Lower leg skin (tissue), 2 donors: ENCODE data around the genes C10orf71, DRGX and WASHC2A.

DNA sequence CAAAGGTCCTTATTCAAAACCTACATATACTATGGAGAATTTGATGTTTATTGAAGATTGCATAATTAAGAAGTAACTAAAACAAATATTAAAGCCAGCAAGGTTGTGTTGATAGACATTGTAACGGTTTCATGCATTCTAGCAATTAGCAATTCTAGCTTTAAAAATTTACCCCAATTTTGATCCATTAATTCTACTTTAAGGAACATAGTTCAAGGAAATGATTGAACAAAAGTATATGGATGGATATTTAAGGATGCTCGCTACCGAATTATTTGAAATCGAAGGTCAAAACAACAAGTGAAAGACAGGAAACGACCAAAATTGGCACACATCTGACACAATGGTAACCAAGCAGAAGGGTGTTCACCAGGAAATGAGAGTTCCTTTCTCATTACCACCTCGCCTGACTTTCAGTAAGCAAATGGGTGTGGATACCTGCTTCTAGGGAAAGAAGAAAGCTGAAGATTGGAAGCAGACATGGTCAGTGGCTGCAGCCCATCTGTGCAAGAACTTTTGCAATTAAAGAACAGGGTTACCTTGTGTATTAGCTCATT is 5.9 kb upstream of the TMEM273 start:
- PRO-cap, result no peak
- RAMPAGE, long total RNA, 2 experiments, result no peak in any of the 2 experiments

DNA sequence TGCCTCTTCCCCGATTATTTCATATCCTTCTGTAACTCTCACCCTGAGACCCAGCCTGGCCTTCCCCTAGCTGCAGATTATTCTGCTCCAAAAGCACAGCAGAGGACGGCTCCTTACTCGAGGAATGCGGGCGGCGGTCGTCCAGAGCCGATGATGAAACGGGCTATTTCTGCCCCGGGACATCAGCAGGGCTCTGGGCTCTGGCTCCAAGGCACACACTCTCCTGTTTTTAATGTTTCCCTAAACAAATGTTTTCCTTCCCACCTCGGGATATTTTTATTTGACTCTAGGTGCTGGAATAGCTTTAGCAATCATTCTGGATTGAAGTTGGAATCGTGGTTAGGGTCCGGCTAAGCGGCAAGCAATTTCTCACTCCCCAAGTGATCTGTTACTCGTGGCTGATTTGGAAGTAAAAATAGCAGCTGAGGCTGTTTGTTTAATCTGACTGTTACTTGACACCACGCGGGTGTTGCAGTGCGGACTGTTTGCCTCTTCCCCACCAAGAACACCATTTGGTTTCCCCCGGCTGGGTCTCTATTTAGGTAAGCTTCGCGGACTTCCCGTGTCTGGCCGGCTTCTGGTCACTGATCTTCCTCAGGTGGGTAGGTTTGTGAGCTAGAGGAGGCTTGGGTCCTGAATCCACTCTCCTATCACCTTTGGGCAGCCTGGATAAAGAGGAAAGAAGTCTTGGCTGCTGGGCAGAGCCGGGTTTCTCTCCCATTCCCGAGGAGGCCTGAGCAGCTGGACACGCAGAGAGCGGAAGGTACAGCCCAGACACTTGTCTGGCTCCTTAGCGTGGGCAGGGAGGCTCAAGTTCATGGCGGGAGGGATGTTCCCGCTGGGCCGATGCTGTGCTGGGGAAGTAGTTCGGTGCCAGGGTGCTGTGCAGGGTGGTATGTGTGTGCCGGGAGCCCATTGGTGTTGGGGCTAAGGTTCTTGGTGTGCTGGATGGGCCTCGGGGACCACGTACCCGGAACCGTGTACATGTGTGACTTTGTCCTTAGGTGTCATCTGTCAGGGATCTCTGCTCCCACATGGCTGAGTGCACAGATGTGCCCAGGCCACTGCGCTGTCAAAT is at the start of gene C10orf71:
TSS of gene C10orf71 (plus strand) at position 479 of the 1,078 bp plus-strand sequence.
- PRO-cap, result no peak
- RAMPAGE, long total RNA, 2 experiments, result no peak in any of the 2 experiments

GRCh38 chr10:49395287-49396462 is at the start of gene DRGX:
DRGX (minus strand) TSS chr10:49396089.
- PRO-cap, result no peak
- RAMPAGE, long total RNA, 2 experiments, result no peak in any of the 2 experiments

- PRO-cap, result no peak
- RAMPAGE, long total RNA, 2 experiments, result no peak in any of the 2 experiments
These were observed 2.5 kb upstream of the DRGX start for GRCh38 chr10:49398358-49398749.

DNA sequence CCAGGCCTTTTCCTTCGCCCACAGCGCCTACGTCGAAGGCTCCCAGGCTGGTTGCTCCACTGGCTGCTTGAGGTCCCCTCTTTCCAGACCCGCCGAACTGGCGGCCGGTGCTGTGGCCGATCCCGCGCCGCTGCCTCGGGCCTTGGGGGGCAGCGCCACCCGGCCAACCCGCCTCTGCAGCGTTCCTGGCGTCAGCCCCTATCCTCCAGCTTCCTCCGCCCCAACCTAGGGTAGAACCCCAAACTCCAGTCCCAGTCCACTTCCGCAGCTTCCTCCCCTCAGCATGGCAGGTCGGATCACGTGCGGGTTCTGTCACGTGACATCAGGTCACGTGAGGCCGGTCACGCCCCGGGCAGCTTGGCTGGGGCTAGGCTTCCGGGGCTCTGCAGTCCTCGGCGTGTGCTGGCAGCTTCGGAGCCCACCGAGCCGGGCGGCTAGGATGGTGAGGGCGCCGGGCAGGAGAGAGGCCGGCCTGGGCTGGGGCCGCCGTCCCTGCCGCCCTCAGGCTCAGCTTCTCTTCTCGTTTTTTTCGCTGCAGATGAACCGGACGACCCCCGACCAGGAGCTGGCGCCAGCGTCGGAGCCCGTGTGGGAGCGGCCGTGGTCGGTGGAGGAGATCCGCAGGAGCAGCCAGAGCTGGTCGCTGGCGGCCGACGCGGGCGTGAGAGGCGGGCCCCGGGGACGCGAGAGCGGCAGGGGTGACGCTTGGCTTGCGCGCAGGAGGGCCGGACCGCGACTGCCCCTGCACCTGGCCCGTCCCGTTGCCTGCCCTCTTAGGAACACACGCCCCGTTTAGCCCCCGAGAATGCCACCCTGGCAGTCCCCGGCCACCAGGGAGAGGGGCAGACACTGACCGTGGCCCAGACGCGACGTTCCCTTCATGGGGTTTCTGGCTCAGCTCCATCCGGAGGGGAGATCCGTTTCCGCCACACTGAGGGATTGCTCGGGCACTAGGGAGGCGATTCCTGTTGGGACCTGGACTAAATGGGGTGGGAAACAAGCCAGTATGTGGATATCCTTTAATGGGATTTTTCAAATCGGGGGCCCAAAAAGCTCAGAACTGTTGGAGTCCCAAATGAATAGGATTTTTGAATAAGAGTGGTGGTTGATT is at the start of gene WASHC2A:
TSS of gene WASHC2A (plus strand) at position 388 of the 1,111 bp plus-strand sequence.
- PRO-cap, result bidirectional peak, plus-strand start at position 388 of the sequence, minus-strand start at position 300 of the sequence
- RAMPAGE, long total RNA, 2 experiments, result start-site peak on the plus strand in 2 of 2 experiments, centred at positions 370 to 373 of the sequence, 330 to 497 reads per replicate

GRCh38 chr10:50325215-50326082 is 74.1 kb upstream of the ASAH2 start:
- PRO-cap, result no peak
- RAMPAGE, long total RNA, 2 experiments, result no peak in any of the 2 experiments

- PRO-cap, result no peak
- RAMPAGE, long total RNA, 2 experiments, result no peak in any of the 2 experiments
These were observed 110.0 kb upstream of the ASAH2 start for GRCh38 chr10:50361161-50361785.

DNA sequence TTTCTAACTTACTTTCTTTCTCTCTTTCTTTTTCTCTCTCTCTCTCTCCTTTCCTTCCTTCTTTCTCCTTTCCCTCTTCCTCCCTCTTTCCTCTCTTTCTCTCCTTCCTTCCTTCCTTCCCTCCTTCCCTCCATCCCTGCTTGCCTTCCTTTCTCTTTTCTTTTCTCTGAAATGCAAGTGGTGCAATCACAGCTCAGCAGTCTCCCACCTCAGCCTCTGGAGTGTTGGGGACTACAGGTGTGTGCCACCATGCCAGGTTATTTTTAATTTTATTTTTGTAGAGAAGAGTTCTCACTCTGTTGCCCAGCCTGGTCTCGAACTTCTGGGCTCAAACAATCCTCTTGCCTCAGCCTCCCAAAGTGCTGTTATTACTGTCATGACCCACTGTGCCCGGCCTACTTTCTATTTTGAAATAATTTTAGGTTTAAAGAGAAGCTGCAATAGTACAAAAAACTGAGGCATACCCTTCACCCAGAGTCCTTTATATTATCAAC is 133.1 kb upstream of the ASAH2 start:
- PRO-cap, result no peak
- RAMPAGE, long total RNA, 2 experiments, result no peak in any of the 2 experiments

GRCh38 chr10:50384945-50385575 is 133.7 kb upstream of the ASAH2 start:
- PRO-cap, result no peak
- RAMPAGE, long total RNA, 2 experiments, result no peak in any of the 2 experiments

DNA sequence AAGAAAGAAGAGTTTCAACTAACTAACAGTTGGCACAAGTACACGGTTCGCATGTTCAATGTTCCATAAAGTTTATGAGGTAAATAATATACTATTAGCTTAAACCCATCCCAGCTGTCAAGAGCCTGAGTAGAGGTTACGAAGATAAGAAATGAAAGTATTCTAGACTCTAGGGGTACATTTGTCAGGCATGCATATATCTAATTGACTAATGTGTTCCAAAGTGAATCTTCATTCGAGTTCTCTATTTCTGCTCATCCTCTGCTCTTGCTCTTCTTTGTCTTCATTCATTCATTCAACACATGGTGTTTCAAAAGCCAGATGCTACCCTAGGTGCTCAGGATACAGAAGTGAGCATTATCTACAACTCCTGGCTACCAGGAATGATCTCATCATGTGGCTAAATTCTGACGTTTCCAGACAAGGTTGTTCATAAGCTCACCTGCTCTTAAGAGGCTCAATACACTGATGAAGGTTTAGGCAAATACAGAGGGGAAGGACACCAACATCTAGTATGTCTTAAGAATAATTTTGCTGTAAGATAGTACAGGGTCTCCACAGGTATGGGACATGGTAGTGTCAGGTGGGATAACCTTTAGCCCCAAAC is 152.0 kb upstream of the ASAH2 start:
- PRO-cap, result no peak
- RAMPAGE, long total RNA, 2 experiments, result no peak in any of the 2 experiments

DNA sequence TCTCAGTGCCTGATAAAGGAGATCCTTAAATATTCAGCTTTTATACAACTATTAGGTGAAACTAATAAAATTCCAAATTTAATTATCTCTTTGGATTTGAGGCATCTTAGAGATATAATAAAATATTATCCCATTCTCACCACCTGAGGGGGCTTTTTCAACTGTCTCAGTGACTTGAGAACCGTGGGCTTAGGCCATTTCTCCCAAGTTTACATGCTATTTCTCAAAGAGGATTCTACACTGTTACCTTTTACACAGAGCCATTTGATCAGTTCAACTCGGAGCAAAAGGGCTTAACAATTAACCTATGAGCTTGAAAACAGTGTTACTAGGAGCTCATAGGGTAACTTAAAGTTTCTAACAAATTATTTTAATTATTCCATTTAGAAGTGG is 165.1 kb upstream of the ASAH2 start:
- PRO-cap, result no peak
- RAMPAGE, long total RNA, 2 experiments, result no peak in any of the 2 experiments

DNA sequence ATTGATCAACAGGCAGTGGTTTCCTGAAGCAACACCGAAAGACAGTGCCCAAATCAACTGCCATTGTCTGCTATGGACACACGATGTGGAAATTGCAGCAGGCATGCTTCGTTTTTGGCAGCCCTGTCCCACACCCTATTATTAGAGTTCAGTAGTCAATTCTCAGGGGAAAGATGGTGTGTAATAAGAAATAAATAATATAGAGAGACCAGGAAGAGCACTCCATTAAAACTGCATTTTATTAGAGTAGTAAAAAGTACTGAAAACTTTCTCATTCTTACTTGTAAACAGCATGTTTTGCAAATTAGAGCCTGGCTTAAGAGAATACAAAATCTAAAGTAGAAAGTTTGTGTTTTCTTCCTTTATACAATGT is 153.8 kb downstream of the SGMS1 start:
- PRO-cap, result no peak
- RAMPAGE, long total RNA, 2 experiments, result no peak in any of the 2 experiments

GRCh38 chr10:50621651-50622673 is 1.8 kb downstream of the SGMS1 start:
- PRO-cap, result bidirectional peak, plus-strand start at chr10:50622358, minus-strand start at chr10:50622253
- RAMPAGE, long total RNA, 2 experiments, result no peak in any of the 2 experiments

GRCh38 chr10:51110867-51111491 is 36.7 kb downstream of the PRKG1 start:
- PRO-cap, result no peak
- RAMPAGE, long total RNA, 2 experiments, result no peak in any of the 2 experiments

DNA sequence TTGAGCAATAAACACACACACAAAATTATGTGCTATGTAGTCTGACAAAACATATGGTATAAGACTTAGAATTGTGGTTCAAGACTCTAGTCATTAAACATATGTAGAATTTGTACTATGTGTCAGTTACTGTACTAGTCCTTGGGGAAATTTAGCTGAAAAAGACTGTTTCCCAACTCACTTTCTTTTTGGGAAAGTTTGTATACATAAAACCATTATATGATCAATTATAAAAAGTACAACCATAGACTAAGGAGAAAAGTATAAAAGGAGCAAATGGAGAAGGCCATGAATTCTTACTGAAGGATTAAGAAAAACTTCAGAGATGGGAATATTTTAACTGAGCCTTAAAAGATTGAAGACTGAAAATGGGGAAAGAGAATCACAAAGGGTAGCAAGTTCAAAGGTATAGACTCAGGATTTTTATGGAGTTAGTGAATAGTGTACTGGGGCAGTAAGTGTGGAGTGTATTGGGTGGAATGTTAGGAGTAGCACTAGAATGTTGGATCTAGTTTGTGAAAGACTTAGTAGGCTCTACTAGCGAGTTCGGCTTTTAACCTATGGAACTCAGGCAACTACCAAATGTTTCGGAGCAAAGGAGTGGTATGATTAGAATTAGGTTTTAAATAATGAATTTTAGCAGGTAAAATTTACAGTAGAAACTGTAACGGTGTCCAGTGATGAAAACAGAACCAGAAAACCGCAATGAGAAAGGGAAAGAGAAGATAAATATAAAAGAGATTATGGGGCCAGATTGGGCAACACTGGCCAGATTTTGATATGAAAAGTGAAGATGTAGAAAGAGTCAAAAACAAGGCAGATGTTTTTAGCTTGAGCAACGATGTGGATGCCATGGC is 36.7 kb downstream of the CSTF2T start:
- PRO-cap, result no peak
- RAMPAGE, long total RNA, 2 experiments, result no peak in any of the 2 experiments

DNA sequence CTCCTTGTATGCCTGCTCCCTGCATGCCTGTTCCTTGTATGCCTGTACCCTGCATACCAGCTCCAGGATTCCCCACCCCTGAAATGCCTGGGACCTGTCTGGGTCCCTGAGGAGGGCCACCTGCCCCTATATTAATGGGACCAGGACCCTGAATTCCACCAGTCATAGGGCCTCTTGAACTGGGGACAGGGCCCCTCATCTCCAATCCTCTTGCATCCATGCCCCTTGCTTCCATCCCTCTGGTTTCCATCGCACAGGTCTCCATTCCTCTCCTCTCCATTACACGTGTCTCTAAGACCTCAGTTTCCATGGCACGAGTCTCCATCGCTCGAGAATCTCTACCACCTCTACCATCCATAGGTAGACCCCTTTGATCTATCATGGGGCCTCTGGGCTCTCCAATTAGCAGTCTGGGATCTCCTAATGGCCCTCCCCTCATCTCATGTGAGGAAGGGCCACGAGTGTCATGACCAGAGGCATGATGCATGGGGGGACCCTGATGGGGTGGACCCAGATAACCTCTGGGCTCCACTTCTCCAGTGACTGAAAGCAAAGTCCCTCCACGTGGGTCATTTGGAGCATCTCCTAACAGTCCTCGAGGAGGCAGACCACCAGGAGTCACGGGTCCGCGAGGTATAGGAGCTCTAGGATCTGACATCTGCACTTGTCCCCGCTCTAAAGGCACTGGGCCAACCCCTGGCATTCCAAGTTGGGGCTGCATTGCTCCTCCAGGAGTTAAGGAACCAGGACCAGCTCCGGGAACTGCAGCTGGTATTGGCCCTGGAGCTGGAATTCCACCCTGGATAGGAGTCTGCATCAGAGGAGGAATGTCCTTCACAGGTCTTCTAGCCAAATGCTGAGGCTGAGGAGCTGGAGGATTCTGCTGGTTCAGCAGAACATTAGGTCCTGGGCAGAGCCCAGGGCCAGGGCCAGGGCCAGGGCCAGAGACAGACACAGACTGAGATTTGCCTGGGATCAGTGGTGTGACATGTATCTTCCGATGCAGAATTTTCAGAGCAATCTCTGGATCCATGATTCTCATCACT is 1.1 kb downstream of the CSTF2T start:
- PRO-cap, result no peak
- RAMPAGE, long total RNA, 2 experiments, result no peak in any of the 2 experiments

DNA sequence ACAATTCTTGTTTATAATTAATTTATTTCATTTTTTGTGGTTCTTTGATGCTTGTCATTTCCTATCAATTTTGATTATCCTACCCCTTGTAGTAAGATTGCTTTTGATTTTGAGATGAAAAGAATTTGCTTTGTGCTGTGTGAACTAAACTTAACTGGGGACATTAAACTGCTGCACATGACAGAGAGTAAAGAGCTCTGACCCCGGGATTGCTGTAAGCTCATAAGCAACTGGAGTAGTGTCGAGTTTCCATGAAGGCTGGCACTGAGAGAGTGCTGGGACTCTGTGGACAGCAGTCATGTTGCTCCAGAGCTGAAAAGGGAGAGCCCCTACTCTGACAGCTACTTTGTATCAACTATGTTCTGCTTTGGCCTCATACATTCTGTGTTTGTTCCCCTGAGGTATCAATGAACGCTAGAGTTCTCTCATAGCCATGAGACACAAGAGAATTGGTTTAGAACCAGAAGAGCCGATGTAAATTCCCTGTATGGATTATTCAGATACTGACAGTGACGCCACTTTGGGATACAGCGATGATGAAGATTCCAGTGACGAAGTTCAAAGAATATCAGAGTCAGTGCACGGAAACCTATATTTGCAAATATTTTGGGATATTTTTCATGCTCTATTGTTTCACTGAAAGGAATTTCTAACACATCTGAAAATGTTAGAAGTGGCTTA is 186.0 kb upstream of the DKK1 start:
- PRO-cap, result no peak
- RAMPAGE, long total RNA, 2 experiments, result no peak in any of the 2 experiments

DNA sequence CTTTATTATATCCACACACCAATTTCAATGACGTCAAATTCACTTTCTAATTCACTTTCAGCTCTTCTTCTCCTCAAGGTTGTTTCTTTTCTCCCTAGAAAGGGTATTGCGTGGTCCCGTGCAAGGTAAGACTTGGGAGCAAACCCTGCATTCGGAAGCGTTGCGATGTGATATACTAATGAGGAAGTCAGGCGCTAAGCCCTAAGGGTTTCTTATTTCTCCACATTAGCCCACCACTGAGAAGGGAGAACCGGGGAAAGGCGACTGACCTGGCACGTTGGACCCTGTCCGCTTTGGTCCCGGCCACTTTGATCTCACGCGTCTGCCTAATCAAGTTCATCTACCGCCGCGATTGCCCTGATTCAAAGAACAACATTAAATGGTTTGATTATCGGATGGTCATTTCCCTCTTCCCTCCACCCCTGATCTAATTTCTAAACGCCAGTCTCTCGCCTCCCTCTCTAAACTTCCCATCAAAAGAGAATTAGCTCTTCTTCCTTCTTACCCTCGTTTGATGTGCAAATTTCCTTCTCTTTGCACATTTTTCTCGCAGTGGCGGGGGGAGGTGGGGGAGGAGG is 863 bp upstream of the DKK1 start:
- PRO-cap, result unidirectional peak, plus-strand start at position 241 of the sequence
- RAMPAGE, long total RNA, 2 experiments, result no peak in any of the 2 experiments

GRCh38 chr10:52318925-52319303 is 4.8 kb downstream of the DKK1 start:
- PRO-cap, result no peak
- RAMPAGE, long total RNA, 2 experiments, result no peak in any of the 2 experiments

GRCh38 chr10:52771367-52771912 is 1.1 kb downstream of the MBL2 start:
- PRO-cap, result no peak
- RAMPAGE, long total RNA, 2 experiments, result no peak in any of the 2 experiments